Urinary bladder (tissue), 3 donors: ENCODE measurements around a stretch of chr12.

DNA sequence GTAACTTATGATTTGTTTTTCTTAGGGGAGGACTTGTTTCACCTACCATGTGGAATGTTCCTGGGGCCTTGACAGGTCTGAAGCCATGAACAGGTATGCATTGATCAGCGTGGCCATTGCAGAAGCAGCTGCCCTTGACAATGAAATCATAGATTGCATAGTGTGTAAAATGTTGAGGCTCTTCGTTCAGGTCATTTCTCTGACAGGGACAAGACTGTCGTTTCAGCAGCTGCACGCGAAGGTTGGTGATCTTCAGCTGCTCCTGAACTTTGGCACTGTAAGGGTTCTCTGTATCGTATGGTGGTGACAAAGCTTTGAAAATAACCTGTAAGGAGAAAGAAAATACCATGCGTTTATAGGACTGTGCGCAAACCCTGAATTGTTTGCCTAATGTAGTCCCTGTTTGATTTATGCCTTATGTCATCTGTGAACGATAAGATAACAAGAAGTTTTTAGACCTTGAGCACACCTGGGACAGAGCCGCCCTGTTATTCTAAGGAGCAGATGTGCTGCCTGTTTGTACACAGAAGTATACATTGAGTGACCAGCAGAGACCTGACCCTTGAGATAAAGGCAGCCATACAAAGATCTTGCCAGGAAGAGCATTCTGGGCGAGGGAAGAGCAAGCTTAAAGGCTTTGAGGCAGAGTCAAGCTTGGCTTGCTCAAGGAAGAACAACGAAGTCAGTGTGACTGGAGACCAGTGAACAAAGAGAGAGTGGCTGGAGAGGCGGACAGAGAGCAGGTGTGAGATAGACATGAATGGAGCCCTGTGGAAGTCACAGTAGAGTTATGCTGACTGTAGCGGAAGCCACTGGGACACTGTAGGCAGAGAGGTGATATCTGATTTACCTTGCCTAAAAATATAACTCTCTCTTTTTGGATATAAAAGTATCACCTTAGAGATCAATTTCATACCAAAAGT, 52.5 kb downstream of the NTN4 start:
- PRO-cap, result no peak
- RAMPAGE, long total RNA, result no peak

GRCh38 chr12:95805731-95806633, 15.4 kb upstream of the NTN4 start:
- PRO-cap, result no peak
- RAMPAGE, long total RNA, result no peak

- PRO-cap, result no peak
- RAMPAGE, long total RNA, result no peak
These were observed 2.3 kb downstream of the SNRPF start for GRCh38 chr12:95861020-95861507.

GRCh38 chr12:96196778-96197094, 2.6 kb downstream of the ELK3 start:
- PRO-cap, result no peak
- RAMPAGE, long total RNA, result no peak

GRCh38 chr12:96246904-96247936, 53.0 kb downstream of the ELK3 start:
- PRO-cap, result no peak
- RAMPAGE, long total RNA, result no peak

DNA sequence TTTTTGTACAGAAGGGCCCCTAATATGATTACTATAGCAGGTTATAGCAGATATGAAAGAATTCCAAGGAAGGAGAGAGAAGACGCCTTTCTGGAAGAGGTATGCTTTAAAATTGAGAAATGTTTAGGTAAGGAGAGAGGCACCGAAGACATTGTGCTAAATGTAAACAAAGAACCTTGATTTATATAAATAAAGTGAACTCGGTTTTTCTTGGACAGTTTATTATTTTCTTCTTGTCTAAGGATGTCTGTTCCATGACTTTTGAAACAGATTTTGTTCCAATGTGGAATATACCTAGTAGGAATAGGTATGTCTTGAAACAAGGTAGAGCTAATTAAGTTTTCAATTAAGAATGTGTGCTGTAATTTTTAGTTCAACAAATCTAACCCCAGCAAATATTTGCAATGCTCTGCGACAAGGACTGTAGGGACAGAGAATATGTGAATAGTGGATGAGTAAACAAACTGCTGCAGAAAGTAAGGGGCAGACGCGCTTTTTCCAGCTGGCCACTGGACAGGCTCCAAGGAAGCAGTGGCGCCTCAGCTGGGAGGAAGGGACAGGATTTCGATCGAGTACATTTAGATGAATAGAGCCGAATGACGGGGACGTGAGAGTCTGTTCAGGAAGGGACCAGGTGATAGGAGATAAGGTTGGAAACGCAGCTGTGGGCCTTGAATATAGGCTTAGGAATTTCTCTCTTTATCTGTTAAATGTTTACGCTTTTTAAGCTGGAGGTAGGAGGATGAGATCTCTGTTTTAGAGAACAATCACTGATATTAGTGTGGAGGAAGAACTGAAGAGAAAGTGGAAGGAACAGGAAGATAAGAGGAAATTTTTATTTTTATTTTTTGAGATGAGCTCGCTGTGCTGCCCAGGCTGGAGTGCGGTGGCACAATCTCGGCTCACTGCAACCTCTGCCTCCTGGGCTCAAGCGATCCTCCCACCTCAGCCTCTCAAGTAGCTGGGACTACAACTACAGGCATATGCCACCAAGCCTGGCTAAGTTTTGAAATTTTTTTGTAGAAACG, 69.3 kb downstream of the ELK3 start:
- PRO-cap, result no peak
- RAMPAGE, long total RNA, result no peak

GRCh38 chr12:96294744-96295811, 100.9 kb downstream of the ELK3 start:
- PRO-cap, result no peak
- RAMPAGE, long total RNA, result no peak

GRCh38 chr12:96398852-96399127, 1.4 kb downstream of the CDK17 start:
- PRO-cap, result bidirectional peak, plus-strand start at chr12:96399006, minus-strand start at chr12:96398709
- RAMPAGE, long total RNA, result no peak

DNA sequence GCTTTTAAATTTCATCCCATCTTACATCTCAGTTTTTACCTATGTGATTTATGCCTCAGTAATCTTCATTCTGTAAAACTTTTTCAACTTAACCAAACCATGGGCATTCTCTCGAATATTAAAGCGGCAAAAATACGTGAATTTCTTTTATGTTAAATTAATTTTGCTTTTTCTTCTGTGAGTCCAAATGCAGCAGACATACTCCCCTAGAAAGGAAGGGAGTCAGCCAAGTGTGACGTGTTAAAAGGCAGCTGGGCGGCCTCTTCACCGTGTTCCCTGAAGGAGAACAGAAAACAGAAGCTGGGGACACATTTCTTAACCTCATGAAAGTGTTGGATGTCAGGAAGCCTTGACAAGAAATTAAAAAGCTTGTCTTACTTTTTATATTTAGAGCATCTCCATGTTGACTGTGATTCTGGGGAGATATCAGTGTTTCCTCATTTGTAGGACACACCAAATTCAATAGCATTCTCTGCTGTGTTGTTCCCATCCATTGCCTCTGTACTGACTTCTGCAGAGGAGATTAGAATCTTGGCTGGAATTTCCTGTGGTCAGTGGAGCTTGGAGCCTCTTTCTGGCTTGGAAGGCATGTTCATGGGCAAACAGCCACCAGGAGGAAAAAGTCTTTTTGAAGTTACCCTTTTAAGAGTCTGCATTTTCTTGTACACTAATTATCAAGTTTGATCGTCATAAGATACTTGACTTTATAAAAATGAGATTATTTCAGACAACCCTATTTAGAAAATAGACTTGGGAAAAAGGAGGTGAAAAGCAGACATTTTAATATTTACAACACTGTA, 649.3 kb downstream of the NEDD1 start:
- PRO-cap, result no peak
- RAMPAGE, long total RNA, result no peak

DNA sequence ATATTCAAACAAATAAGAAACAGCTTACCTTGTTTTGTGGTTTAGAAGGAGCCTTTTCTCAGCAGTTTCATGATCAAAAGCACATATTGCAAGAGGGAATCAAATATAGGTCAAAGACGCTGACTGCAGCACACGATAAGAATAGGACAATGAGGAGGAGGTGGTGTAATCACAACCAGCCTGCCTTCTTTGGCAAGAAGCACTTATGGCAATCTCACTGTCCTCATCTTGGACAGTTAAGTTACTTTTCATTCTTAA, 759.1 kb upstream of the TMPO start:
- PRO-cap, result no peak
- RAMPAGE, long total RNA, result no peak

GRCh38 chr12:98419515-98420262, 95.7 kb upstream of the TMPO start:
- PRO-cap, result no peak
- RAMPAGE, long total RNA, result no peak

GRCh38 chr12:98499752-98500470, 15.5 kb upstream of the TMPO start:
- PRO-cap, result no peak
- RAMPAGE, long total RNA, result no peak

DNA sequence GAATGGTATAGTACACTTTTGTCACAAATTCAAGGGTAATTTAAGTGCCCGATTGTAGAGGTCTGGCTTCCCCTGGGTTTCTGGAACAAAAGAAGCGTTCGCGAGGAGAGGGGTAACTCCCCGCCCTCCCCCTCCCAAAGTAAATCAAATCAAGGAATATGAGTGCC, 526 bp upstream of the TMPO start:
- PRO-cap, result no peak
- RAMPAGE, long total RNA, result no peak

GRCh38 chr12:98601334-98602447, 8.2 kb downstream of the SLC25A3 start:
- PRO-cap, result no peak
- RAMPAGE, long total RNA, result no peak

DNA sequence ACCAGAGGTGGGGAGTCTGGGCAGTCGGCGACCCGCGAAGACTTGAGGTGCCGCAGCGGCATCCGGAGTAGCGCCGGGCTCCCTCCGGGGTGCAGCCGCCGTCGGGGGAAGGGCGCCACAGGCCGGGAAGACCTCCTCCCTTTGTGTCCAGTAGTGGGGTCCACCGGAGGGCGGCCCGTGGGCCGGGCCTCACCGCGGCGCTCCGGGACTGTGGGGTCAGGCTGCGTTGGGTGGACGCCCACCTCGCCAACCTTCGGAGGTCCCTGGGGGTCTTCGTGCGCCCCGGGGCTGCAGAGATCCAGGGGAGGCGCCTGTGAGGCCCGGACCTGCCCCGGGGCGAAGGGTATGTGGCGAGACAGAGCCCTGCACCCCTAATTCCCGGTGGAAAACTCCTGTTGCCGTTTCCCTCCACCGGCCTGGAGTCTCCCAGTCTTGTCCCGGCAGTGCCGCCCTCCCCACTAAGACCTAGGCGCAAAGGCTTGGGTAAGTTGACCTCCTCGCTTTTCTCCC, 318 bp downstream of the APAF1 start:
- PRO-cap, result no peak
- RAMPAGE, long total RNA, result no peak

DNA sequence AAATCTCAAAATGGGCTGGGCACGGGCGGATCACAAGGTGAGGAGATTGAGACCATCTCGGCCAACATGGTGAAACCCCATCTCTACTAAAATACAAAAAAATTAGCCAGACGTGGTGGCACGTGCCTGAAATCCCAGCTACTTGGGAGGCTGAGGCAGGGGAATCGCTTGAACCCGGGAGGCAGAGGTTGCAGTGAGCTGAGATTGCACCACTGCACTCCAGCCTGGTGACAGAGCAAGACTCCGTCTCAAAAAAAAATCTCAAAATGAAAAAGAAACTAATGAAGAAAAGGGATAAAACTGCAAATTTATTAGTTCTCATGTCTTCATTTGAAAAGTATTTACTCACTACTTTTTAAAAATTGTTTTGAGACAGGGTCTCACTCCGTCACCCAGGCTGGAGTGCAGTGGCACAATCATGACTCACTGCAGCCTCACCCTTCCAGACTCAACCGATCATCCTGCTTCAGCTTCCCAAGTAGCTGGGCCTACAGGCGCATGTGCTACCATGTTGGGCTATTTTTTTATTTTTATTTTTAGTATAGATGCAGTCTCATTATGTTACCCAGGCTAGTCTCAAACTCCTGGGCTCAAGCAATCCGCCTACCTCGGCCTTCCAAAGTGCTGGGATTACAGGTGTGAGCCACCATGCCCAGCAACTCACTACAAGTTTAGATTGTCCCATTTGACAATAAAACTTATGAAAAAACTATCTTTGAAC, 35.1 kb downstream of the BLTP3B start:
- PRO-cap, result no peak
- RAMPAGE, long total RNA, result no peak

GRCh38 chr12:100136915-100137533, 5.7 kb downstream of the BLTP3B start:
- PRO-cap, result no peak
- RAMPAGE, long total RNA, result no peak

- PRO-cap, result no peak
- RAMPAGE, long total RNA, result no peak
These were observed 28.6 kb downstream of the ACTR6 start for GRCh38 chr12:100229171-100229719.

- PRO-cap, result no peak
- RAMPAGE, long total RNA, result no peak
These were observed 21.2 kb upstream of the SLC17A8 start for GRCh38 chr12:100335591-100336068.

GRCh38 chr12:100431060-100431259, 42.7 kb upstream of the NR1H4 start:
- PRO-cap, result no peak
- RAMPAGE, long total RNA, result no peak